H4 (cell line): ENCODE results near the gene HERPUD2.

DNA sequence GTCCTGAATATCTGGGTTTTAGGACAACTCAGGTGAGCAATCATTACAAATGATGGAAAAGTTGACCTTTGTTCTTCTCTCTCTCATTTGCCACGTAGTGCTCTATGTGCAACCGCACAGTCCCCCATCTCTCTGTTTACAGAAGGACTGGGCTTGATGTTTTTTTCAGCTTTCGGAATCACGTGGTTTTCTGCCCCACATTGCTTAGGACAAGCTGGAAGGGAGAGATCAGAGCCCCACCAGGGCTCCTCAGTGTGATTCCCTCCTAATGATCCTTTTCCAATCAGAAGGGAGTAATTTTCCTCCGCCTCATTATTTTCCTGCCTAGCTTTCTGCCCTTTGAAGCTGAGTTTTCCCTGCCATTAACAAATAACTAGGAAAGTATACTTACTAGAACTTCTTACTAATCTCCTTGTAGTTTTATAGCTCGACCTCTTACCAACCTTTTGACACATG, 22.1 kb downstream of the NEUROD6 start:
- RAMPAGE, long total RNA = no peak

GRCh38 chr7:31688357-31688863, 1.4 kb downstream of the PPP1R17 start:
- RAMPAGE, long total RNA = no peak

DNA sequence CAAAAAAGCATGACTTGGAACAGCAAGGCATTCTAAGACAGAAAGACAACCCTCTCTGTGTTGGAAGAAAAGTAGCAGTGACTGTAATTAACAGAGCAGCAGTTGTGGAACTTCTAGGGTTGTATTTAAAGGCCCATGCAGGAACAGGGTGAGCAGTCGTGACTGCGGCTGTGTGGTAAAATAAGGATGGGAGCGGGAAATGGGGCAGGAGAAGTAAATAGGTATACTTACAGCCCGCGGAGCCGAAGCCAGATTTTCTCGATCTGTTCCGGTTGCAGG, 206 bp downstream of the PDE1C start:
- RAMPAGE, long total RNA = no peak

DNA sequence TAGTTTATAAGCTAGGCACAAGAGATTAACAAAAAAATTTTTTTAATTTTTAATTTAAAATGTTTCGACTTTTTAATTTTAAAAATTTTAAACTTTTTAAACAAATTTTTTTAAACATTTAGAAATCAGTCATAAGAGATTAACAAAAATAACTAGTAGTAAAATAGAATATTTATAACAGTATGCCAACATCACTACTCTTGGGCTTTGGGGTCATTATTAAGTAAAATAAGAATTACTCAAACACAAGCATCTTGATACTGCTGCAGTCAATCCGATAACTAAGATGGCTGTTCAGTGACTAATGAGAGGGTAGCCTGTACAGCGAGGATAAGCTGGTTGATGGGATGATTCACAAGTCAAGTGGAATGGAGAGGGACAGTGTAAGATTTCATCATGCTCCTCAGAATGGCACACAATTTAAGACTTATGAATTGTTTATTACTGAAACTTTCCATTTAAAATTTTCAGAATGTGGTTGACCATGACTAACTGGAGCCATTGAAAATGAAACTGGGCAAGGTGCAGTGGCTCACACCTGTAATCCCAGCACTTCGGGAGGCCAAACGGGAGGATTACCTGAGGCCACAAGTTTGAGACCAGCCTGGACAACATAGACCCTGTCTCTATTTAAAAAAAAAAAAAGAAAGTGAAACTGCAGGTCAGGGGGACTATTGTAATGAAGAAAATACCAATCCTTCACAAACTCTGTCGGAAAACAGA, 11.0 kb downstream of the AVL9 start:
- RAMPAGE, long total RNA = no peak

- RAMPAGE, long total RNA = no peak
Measured at GRCh38 chr7:32521721-32522236, 26.5 kb downstream of the AVL9 start.

- RAMPAGE, long total RNA = no peak
Measured at GRCh38 chr7:32727725-32728373, 163.7 kb downstream of the KBTBD2 start.

- RAMPAGE, long total RNA = no peak
Measured at GRCh38 chr7:32892462-32892955, 949 bp upstream of the KBTBD2 start.

DNA sequence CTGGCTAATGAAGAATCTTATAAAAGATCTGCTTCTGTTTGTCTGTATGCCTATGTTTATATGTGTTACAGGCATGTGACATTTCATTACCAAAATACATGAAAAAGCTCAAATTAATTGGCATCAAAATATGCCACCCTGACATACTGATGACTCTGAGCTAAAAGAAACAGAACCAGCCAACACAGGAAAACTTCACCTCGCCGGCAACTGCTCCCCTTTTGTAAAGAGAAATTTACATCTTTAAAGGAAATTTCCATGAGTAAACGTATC, 15.8 kb upstream of the FKBP9 start:
- RAMPAGE, long total RNA = no peak

DNA sequence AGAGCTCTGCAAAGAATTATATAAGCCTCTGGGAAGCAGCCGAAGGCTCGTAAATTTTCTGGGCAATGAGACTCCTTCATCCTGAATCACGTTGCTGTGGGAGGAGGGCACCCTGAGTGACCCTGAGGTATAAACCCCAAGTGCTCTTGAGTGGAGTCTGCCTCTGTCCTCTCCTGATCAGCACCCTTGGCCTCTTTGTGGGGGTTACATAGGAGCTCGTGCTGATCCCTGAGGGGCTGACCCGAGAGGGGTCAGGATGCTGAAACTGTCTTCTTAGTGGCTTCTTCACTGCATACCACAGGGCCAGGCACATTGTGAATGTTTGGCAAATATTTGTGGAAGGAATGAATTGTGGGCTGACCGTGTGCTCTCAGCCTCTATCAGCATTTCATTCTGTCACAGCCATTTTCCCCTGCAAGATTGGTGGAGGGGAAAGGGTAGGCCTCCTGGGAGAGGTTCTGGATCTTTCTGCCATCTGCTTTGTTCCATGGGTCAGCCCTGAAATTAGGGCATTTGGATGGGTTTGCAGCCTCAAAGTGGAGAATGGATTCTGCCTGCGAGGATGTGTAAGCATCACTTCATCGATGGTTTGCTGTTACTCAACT, 34.1 kb downstream of the FKBP9 start:
- RAMPAGE, long total RNA = no peak

DNA sequence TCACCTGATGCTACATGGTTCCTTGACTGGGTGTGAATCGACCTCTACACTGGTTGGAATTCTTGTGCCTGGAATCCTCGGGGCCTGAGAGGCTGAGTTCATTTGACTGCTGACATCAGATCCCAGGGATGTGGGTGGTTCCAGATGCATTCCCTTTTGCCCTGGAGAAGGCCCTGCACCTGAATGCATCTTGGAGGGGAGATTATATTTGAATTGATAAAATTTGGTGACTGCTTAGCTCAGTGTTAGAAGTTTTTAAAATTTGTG, 35.6 kb downstream of the FKBP9 start:
- RAMPAGE, long total RNA = no peak

GRCh38 chr7:33038605-33039067, 23.9 kb downstream of the NT5C3A start:
- RAMPAGE, long total RNA = no peak

DNA sequence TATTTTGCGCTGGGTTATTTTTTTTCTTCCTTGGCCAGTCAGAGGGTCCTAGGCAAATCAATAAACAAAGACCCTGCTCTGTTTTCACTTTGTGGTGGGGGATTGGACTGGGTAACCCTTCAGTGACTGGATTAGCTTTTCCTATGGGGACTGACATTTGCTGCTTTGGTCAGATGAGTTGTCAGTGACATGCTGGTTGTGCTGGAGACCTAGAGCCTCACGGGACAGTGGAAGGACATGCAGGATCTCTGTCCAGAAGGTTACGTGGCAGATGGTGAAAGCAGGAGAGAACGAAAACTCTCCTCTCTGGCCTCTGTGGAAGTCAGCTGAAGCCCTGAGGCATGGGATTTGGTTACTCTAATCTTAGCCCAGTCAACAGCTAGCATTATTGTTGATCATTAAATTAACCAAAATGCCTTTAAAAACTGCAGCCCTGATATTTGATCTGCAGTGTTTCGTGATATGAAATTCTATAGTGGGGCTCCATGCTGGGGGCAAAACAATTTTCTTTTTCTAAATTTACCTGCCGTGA, 90.0 kb upstream of the BMPER start:
- RAMPAGE, long total RNA = no peak

DNA sequence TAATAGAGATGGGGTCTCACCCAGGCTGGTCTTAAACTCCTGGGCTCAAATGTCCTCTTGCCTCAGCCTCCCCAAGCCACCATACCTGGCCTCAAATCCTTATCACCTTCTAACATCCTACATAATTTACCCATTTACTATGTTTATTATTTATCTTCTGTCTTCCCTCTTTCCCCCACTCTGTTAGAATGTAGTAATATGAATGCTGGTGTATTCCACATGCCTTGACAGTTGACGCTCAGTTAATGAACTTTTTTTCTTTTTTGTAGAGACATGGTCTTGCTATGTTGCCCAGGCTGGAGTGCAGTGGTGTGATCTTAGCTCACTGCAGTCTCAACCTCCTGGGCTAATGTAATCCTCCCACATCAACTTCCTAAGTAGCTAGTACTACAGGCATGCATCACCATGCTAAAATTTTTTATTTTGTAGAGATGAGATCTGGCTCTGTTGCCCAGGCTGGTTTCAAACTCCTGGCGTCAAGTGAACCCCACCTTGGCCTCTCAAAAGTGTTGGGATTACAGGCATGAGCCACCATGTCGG, 71.2 kb downstream of the DPY19L1 start:
- RAMPAGE, long total RNA = no peak

GRCh38 chr7:35248947-35250316, 4.5 kb downstream of the TBX20 start:
- RAMPAGE, long total RNA = start-site peak on the minus strand at chr7:35249609-35249645, 11 reads

DNA sequence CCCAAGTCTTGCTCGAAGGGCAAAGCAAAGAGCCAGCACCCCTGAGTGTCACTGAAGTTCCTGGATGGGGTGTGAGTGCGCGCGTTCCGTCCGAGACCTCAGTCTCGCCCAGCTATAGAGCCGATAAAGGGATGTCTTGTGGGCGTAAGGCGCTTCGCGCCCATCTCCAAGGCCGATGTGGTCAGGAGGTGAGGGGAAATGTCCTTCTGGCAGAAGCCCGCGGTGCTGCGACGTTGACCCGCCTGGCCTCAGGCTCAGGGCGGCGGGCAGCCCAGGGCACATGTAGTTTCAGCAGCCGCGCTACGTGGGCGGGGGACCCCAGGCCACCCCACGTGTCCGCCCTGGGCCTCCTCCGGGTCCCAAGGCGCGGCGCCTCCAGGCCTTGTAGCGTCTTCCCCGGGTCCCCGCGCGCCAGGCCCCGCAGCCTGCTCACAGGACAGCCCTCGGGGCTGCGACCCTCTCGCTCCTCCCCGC, 4.1 kb upstream of the TBX20 start:
- RAMPAGE, long total RNA = no peak

- RAMPAGE, long total RNA = no peak
Measured at GRCh38 chr7:35356649-35356912, 102.7 kb upstream of the TBX20 start.

GRCh38 chr7:35648358-35648901, 46.5 kb downstream of the HERPUD2 start:
- RAMPAGE, long total RNA = no peak

GRCh38 chr7:35694706-35695395, at the start of gene HERPUD2:
Gene HERPUD2, minus strand, starts transcription at chr7:35695135.
- RAMPAGE, long total RNA = start-site peak on the plus strand at chr7:35695216-35695245, 9 reads

- RAMPAGE, long total RNA = no peak
Measured at GRCh38 chr7:35768493-35768747, 32.4 kb upstream of the SEPTIN7 start.

DNA sequence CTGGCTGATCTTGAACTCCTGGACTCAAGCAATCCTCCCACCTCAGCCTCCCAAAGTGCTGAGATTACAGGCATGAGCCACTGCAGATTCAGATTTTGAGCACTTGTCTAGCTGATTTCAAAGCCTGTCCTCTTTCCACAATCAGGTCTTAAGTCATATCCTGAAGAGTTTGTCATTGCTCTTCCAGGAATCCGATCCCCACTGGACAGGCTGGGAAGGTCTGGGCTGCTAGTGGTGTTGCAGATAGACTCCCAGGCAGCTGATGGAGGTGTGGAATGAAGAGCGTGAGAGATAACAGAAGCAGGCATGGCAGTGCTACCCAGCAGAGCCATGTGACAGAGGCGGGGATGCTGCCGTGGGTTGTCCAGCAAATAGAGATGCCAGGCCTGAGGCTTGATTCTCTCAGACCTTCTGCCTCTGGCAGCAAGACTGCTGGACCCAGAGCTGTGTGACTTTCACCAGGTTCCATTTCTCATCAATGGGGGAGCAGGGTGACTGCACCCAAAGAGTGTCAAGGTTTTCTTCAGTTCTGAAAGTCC, 116.5 kb upstream of the EEPD1 start:
- RAMPAGE, long total RNA = no peak